Peyer's patch (tissue), 4 donors: ENCODE measurements around the gene TRAPPC3.

- PRO-cap = no peak
- RAMPAGE, long total RNA, 4 experiments = no peak in any of the 4 experiments
These were observed 10.8 kb downstream of the C1orf216 start for GRCh38 chr1:35707660-35708449.

GRCh38 chr1:35921315-35922039 is 9.4 kb upstream of the AGO3 start:
- PRO-cap = unidirectional peak, minus-strand start at chr1:35921404
- RAMPAGE, long total RNA, 4 experiments = no peak in any of the 4 experiments

- PRO-cap = no peak
- RAMPAGE, long total RNA, 4 experiments = no peak in any of the 4 experiments
These were observed 1.9 kb upstream of the AGO3 start for GRCh38 chr1:35928600-35929779.

- PRO-cap = no peak
- RAMPAGE, long total RNA, 4 experiments = no peak in any of the 4 experiments
These were observed 773 bp downstream of the TEKT2 start for GRCh38 chr1:36084713-36085020.

GRCh38 chr1:36148834-36149964 is at the start of gene TRAPPC3:
TRAPPC3 (minus strand) TSS chr1:36149486.
- PRO-cap = bidirectional peak, plus-strand start at chr1:36149802, minus-strand start at chr1:36149486
- RAMPAGE, long total RNA, 4 experiments = start-site peak on the minus strand in 4 of 4 experiments, at chr1:36149468-36149504 at its widest, 41 to 395 reads per replicate

- PRO-cap = bidirectional peak, plus-strand start at chr1:36161100, minus-strand start at chr1:36161003
- RAMPAGE, long total RNA, 4 experiments = no peak in any of the 4 experiments
These were observed 5.0 kb downstream of the MAP7D1 start for GRCh38 chr1:36160781-36161589.

- PRO-cap = no peak
- RAMPAGE, long total RNA, 4 experiments = no peak in any of the 4 experiments
These were observed 19.9 kb upstream of the THRAP3 start for GRCh38 chr1:36204203-36204845.

DNA sequence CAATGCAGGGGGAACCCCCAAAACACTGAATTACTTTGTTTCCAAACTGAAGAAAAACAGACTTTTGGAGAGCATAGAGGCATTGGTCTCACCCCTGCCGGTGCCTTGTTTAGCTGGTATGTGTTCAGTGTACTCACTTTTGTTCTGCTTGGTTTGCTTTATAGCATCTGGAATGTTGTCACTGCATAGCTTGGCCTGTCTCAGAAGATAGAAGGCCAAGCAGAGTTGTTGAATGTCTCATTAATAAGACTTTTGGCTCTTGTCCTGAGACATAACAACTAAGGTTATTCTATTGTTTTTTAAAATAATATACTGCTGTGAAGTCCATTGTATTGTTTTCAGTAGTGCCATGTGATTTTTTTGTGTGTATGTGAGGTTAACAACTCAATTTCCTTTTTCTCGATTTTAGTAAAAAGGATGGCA is 7.0 kb downstream of the THRAP3 start:
- PRO-cap = no peak
- RAMPAGE, long total RNA, 4 experiments = no peak in any of the 4 experiments

DNA sequence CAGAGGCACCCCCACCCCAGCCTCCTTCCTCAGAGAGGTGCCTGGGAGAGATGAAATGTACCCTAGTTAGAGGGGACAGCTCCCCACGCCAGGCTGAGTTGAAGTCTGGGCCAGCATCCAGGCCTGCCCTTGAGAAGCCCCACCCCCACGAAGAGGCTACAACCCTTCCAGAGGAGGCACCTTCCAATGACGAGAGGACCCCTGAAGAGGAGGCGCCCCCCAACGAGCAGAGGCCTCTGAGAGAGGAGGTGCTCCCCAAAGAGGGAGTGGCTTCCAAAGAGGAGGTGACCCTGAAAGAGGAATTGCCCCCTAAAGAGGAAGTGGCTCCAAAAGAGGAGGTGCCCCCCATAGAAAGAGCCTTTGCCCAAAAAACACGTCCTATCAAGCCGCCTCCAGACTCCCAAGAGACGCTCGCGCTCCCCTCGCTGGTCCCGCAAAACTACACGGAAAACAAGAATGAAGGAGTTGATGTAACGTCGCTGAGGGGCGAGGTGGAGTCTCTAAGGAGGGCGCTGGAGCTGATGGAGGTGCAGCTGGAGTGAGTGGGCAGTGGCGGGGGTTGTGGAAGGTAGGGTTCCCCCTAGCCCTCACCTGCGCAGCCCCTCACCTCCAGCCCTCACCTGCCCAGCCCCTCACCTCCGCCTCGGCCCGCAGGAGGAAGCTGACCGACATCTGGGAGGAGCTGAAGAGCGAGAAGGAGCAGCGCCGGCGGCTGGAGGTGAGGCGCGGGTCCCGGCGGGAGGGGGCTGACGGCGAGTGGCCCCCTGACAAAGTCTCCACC is 3.0 kb downstream of the EVA1B start:
- PRO-cap = no peak
- RAMPAGE, long total RNA, 4 experiments = no peak in any of the 4 experiments

- PRO-cap = no peak
- RAMPAGE, long total RNA, 4 experiments = no peak in any of the 4 experiments
These were observed 26.1 kb upstream of the EVA1B start for GRCh38 chr1:36349202-36350361.

GRCh38 chr1:36367406-36368117 is 18.2 kb downstream of the STK40 start:
- PRO-cap = no peak
- RAMPAGE, long total RNA, 4 experiments = no peak in any of the 4 experiments

- PRO-cap = bidirectional peak, plus-strand start at chr1:36385194, minus-strand start at chr1:36385019
- RAMPAGE, long total RNA, 4 experiments = start-site peak on the minus strand in 1 of 4 experiments, at chr1:36385076-36385249 at its widest, 20 reads per replicate
These were observed 746 bp downstream of the STK40 start for GRCh38 chr1:36384809-36385547.

GRCh38 chr1:36483142-36483518 is 417 bp upstream of the CSF3R start:
- PRO-cap = no peak
- RAMPAGE, long total RNA, 4 experiments = no peak in any of the 4 experiments

GRCh38 chr1:37288713-37289476 is 185.5 kb upstream of the ZC3H12A start:
- PRO-cap = unidirectional peak, plus-strand start at chr1:37289163
- RAMPAGE, long total RNA, 4 experiments = no peak in any of the 4 experiments

- PRO-cap = no peak
- RAMPAGE, long total RNA, 4 experiments = no peak in any of the 4 experiments
These were observed 50.7 kb upstream of the ZC3H12A start for GRCh38 chr1:37423694-37424009.

DNA sequence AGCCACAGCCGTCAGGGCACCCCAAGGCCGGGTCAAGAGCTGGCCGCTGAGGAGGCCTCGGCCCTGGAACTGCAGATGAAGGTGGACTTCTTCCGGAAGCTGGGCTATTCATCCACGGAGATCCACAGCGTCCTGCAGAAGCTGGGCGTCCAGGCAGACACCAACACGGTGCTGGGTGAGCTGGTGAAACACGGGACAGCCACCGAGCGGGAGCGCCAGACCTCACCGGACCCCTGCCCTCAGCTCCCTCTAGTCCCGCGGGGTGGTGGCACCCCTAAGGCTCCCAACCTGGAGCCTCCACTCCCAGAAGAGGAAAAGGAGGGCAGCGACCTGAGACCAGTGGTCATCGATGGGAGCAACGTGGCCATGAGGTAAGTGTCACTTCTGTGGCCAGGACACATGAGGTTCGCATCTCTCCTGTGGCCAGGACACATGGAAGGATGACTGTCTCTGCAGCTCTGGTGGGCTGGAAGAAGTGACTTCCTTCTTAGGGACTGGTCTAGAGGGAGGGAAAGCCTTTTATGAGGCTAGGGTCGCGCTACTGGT is 1.3 kb downstream of the ZC3H12A start:
- PRO-cap = bidirectional peak, plus-strand start at position 137 of the sequence, minus-strand start at position 71 of the sequence
- RAMPAGE, long total RNA, 4 experiments = no peak in any of the 4 experiments

DNA sequence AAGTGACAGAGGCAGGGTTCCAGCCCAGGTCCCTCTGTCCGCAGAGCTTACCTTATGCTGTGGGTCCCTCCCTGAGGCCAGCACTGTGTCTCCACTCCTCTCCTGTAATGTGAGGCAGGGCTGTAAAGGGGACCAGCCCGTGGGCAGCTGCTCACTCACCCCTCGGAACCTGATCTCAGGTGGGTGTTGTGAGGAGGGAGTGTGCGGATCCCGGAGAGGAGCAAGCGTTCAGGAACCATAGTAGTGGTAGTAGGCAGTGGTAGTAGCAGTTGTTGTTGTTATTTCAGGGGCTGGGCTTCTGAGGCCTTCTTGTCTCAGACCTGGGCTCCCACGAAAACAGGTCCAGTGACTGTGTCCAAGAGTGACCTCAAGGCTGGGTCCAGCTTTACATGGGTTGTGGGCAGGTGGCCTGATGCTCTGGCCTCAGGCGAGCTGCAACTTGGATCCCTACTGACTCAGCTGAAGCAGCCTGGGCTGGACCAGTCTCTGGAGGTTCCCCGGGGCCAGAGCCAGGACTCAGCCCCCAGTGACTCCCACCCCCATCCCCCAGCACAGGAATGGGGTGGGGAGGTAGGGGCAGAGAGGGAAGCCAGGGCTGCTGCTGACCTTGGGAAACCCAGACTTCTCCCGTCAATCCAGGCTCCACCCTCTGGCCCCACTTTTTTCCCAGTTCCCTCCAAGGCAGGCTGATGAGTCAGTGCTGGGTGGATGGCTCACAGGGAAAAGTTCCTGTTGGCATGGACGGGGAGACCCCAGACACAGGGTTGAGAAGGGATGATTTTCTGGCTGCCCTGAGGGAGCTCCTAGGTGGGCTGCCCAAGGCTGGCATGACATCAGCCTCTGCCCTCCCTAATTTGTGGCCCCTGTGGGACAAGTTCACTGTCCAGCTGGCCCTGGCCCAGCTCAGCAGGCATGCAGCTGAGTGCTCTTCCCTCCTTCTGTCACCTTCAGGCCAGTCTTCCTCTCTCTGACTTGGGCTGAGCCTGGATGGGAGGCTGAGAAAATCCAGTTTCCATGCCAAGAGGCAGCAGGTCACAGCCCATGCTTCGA is 2.1 kb downstream of the ZC3H12A start:
- PRO-cap = unidirectional peak, minus-strand start at position 85 of the sequence; bidirectional peak, plus-strand start at position 697 of the sequence, minus-strand start at position 624 of the sequence
- RAMPAGE, long total RNA, 4 experiments = no peak in any of the 4 experiments

- PRO-cap = no peak
- RAMPAGE, long total RNA, 4 experiments = no peak in any of the 4 experiments
These were observed 10.9 kb downstream of the ZC3H12A start for GRCh38 chr1:37485094-37485962.

DNA sequence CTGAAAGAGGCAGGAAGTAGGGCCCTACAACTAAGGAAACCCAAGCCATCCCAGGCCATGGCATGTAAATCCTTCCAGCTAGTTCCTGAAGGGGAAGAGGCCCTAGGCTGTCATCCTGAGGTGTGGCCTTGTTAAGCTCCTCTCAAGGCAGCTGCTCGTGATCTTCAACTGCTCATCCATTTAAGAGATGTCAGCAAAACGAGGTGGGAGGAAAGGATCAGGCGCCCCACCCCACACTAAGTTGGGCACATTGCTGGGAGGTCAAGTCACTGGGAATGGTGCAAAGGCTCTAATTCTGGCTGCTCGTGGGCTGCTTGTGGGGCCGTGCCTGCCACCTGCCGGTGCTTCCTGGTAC is 12.8 kb downstream of the ZC3H12A start:
- PRO-cap = no peak
- RAMPAGE, long total RNA, 4 experiments = no peak in any of the 4 experiments

DNA sequence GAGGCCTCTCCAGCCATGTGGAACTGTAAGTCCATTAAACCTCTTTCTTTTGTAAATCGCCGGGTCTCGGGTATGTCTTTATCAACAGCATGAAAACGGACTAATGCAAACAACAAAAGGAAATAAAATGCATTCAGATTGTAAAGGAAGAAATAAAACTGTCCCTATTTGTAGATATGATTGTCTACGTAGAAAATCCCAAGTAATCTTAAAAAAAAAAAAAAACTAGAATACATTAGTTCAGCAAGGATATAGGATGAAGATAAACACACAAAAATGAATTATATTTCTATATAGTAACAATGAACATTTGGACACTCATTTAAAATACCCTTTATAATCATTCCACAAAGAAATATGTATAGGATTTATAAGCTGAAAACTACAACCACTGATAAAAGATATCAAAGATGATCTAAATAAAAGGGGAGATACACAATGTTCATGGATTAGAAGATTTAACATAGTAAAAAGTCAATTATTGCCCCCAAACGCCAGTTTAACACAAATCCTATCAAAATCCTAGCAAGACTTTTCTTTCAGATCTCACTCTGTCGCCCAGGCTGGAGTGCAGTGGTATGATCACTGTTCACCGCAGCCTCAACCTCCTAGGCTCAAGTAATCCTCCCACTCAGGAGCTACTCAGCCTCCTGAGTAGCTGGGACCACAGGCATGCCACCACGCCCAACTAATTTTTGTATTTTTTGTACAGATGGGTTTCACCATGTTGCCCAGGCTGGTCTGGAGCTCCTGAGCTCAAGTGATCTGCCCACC is 5.0 kb downstream of the SNIP1 start:
- PRO-cap = no peak
- RAMPAGE, long total RNA, 4 experiments = no peak in any of the 4 experiments